PC-3 (cell line): ENCODE results near the genes LPAR5 and PIANP.

- RAMPAGE, long total RNA, result no peak
Measured at GRCh38 chr12:6204499-6205663, 4.7 kb downstream of the CD9 start.

GRCh38 chr12:6208161-6208738 lies 8.1 kb downstream of the CD9 start:
- RAMPAGE, long total RNA, result no peak

DNA sequence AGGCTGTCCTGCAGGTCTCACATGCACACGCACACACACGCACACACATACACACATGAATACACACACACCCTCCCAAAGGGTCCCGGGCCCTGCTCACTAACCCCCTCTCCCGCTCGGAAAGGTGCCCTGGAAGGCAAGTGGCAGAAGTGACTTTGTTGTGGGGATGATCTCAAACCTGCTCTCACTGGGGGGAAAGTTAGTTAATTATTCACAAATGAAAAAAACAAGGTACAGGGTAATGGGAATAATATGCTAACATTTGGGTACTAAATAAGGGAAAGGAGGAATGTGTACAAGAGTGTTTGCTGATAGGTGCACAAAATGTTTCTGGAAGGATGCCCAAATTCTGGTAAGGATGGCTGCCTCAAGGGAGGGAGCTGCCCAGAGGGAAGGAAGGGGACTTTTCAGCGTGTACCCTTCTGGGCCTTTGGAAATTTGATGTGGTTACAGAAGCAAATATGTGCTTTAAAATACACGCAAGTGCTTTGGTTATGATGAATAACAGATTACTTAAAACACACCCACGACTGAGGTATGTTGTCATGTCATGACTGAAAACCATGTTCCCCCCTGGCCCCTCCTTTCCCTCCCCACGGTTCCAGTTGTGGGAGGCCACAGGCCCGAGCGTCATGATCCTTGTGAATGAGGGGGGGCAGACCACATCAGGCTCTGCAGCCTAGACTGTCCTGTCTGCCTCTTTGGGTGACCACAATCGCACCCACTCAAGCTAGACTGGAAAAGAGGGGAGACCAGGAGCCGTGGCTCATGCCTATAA lies 43.3 kb upstream of the PLEKHG6 start:
- RAMPAGE, long total RNA, result no peak

DNA sequence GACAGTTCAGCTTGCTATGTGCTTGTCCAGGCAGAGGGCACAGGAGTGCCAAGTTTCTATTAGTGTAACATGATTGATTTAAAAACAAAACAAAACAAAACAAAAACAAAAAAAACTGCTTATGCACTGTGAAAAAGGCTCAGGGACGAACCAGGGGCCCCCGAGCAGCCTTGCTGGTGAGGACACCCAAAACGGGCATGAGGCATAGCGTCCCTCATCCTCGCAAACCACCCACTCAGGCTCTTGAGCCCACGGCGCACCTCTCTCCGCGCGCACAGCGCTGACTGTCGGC lies 13.1 kb downstream of the TNFRSF1A start:
- RAMPAGE, long total RNA, result no peak

- RAMPAGE, long total RNA, result no peak
Measured at GRCh38 chr12:6332816-6333074, 9.1 kb downstream of the TNFRSF1A start.

DNA sequence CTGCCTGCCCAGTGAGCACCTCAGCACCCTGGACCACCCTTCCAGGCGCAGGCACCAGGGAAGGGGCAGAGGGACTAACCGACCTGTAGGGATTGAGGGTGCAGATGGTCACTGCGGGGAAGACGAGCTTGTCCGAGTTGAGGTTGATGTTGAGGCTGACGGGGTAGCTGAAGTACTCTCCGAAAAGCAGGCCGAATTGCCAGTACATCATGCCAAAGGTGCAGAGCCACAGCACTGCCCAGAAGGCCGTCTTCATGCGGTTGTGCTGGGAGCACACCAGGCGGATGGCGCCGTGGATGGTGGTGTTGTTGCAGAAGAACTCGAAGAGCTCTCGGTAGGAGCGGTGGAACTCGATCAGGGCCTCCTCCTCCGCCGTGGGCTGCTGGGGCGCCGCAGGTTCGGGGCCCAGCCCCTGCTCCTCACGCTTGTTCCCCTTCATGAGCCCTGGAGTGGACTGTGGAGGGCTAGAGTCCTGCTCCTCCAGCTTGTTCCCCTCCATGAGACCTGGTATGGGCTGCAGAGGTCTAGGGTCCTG lies 1.0 kb downstream of the SCNN1A start:
- RAMPAGE, long total RNA, result no peak

GRCh38 chr12:6377584-6378012 lies 2.2 kb upstream of the SCNN1A start:
- RAMPAGE, long total RNA, result no peak

- RAMPAGE, long total RNA, result no peak
Measured at GRCh38 chr12:6470106-6470516, 366 bp downstream of the VAMP1 start.

GRCh38 chr12:6565886-6566686 lies 2.0 kb downstream of the NOP2 start:
- RAMPAGE, long total RNA, result no peak

- RAMPAGE, long total RNA, result no peak
Measured at GRCh38 chr12:6595150-6595606, 12.0 kb downstream of the CHD4 start.

DNA sequence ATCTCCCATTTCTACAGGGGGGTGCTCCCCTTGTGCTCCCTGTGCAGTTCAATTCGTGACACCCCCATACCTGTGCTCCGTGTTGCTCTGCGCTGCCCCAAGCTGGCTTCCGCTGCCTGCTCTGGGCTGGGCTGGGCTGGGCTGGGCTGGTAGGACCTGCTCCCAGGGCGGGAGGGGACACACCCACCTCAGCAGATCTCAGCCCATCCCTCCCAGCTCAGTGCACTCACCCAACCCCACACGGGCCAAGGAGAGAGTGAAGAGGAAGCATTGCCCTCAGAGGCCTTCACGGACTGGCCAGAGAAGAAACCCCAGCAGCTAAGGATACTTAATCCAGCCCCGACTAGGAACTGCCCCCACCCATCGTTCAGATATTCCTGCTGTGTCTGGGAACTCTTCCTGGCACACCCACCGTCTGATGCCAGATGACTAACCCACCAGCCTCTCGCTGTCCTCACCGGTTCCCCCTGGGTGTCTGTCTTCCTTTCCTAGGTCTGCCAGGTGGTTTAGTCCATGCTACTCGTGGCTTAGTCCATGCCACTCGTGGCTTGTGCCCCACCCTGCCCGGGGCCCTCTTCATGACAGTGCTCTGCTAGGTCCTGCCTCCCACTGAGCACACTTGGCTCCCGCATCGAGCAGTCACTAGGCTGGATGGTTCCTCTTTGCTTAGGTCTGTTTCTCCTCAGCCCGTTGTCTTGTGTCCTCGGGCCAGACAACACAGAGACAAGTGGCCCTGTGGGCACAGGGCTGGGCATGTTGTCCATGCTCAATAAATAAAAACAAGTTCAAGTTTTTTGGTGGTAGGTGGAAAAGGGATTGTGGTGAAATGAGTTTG lies at the start of gene LPAR5:
LPAR5 (minus strand) TSS at position 123 of the 835 bp plus-strand sequence.
- RAMPAGE, long total RNA, result no peak

GRCh38 chr12:6638828-6640008 lies 3.5 kb upstream of the LPAR5 start:
- RAMPAGE, long total RNA, result no peak

- RAMPAGE, long total RNA, result no peak
Measured at GRCh38 chr12:6643981-6645011, 2.9 kb downstream of the ACRBP start.

DNA sequence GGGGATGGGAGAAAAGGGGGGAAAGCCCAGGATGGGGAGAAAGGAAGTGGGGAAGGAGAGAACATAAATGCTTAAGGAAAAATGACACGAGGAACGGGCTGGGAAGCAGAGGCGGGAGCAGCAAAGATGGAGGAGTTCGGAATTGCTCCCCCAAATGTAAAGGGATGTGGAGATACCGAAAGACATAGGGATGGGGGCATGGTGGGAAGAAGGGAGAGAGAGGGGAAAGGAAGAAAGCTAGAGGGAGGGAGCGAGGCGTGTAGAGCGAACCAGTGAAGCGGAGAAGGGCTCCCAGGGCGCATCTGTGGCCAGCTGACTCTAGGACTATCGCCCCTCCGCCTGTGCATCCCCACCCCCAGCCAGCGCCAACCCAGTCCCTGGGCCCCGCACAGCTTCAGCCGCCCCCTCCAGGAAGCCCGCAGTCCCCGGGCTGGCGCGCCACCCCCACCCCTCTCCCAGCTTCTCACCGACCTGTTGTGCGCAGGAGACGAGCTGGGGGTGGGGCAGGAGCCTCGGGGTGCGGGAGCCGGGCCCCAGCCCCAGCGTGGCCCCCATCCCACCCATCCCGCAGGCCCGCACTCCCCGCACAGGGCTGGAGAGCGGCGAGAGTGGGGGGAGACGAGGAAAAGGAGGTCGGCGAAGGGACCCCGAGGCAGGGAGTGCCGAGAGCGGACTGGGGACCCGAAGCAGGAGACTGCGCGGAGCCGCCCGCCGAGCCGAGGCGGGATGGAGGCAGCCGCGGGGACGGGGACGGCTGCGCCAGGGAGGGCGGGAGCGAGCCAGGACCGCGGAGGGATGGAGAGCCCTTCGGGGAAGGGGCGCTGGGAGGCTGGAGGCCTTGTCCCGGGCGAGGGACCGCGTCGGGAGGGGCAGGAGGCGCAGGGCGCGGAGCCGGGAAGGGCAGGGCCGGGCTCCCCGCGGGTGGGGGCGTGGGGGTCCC lies 681 bp downstream of the PIANP start:
- RAMPAGE, long total RNA, result no peak

DNA sequence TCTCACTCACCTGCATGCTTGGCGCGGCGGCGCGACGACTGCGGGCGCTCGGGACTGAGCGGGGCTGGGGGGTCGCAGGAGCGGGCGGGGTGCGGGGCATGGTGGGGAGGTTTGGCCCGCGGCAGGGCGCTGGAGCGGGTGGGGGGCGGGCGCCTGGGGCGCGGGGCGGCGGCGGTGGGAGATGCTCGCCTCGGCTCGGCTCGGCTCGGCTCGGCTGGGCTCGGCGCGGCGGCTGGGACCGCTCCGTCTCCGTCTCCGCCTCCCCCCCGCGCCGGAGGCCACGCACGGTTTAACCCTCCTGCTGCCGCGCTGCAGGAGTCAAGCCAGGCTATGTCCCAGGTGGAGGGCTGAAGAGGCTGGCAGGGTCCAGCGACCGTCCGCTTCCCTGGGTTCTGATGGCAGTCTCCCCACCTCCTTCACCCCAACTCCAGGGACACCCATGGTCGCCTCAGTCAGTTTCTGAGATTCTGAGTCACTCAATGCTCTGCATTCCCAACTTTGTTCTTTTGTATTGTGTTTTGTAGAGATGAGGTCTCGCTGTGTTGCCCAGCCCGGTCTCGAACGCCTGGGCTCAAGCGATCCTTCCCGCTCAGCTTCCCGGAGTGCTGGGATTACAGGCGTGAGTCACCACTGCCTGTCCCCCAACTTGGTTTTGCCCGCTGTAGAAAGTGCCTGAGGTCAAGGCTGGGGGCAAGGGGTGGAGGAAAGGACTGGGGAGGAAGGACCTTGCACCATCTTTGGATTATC lies at the start of gene PIANP:
PIANP (minus strand) TSS at position 212 of the 747 bp plus-strand sequence.
- RAMPAGE, long total RNA, result no peak

GRCh38 chr12:6753326-6754549 lies 797 bp upstream of the MLF2 start:
- RAMPAGE, long total RNA, result no peak

DNA sequence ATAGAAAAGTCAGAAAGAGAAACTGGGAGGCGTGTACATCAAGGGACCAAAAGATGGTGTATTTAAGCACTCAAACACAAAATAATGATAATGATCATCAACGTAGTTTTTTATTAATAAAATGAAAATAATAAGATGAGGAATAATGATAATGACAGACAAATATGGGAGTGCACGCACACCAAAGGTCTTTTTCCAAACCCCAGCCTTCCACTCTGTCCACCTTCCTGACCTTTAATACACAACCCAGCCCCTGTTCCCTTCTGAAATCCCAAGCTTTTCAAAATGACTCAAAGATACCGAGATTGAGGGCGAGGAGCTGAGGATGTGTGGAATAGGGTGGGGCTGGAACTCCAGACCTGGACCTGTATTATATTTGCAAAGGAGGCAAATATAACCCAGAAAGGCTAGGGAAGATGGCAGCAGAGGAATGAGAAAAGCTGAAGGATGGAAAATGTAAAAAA lies 1.2 kb upstream of the PTMS start:
- RAMPAGE, long total RNA, result no peak

DNA sequence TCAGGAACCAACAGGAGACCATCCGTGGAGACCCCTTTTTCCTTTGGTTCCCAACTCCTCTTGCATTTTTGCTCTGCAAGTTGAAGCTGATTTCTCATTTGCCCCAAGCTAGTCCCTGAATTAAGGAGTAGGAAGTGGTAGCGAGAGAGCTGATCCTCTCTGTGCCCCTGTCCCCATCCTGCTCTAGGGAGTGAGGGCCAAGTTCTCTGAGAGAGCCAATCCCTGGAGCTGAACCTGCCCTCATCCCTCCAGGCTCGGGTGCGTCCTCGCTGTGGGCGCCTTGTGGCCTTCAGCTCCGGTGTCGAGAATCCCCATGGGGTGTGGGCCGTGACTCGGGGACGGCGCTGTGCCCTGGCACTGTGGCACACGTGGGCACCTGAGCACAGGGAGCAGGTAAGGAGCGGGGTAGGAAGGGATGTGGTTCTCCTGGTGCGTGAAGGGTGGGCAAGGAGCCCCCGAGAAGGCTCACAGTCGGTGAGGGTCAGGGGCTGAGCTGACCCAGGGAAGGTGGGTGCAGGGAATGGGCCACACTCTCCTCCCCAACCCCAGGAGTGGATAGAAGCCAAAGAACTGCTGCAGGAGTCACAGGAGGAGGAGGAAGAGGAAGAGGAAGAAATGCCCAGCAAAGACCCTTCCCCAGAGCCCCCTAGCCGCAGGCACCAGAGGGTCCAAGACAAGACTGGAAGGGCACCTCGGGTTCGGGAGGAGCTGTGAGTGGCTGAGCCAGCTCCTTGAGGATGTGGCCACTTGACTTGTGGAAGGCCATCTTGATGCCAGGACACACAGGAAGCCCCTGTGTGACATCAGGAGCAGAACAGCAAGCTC lies 1.8 kb upstream of the GNB3 start:
- RAMPAGE, long total RNA, result no peak

DNA sequence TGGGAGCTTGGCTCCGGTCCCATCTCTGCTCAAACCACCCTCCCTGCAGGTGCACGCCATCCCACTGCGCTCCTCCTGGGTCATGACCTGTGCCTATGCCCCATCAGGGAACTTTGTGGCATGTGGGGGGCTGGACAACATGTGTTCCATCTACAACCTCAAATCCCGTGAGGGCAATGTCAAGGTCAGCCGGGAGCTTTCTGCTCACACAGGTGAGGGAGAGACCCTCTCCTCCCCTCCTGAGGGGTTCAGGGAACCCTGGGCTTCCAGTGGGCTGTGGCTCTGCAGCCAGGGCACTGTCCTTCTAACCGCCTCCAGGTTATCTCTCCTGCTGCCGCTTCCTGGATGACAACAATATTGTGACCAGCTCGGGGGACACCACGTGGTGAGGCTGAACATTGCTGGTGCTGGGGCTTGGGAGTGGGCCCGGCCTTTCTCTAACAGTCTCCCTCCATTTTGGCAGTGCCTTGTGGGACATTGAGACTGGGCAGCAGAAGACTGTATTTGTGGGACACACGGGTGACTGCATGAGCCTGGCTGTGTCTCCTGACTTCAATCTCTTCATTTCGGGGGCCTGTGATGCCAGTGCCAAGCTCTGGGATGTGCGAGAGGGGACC lies 2.7 kb downstream of the GNB3 start:
- RAMPAGE, long total RNA, result no peak

- RAMPAGE, long total RNA, result no peak
Measured at GRCh38 chr12:6852258-6852933, 446 bp downstream of the USP5 start.